Astrocyte (in vitro differentiated cells and primary cell): ENCODE measurements around a stretch of chr11.

GRCh38 chr11:18522221-18523375 is 4.1 kb downstream of the TSG101 start:
- PRO-cap, result no peak
- RRBS, 2 experiments, result no CpG with 5 or more reads among the region's 8 CpGs

- PRO-cap, result no peak
- RRBS, 2 experiments, result no CpG with 5 or more reads among the region's 22 CpGs
These were observed 16.8 kb upstream of the SPTY2D1 start for GRCh38 chr11:18650680-18651522.

GRCh38 chr11:18768399-18768817 is 23.2 kb downstream of the PTPN5 start:
- PRO-cap, result no peak
- RRBS, 2 experiments, result no CpG with 5 or more reads among the region's 4 CpGs

DNA sequence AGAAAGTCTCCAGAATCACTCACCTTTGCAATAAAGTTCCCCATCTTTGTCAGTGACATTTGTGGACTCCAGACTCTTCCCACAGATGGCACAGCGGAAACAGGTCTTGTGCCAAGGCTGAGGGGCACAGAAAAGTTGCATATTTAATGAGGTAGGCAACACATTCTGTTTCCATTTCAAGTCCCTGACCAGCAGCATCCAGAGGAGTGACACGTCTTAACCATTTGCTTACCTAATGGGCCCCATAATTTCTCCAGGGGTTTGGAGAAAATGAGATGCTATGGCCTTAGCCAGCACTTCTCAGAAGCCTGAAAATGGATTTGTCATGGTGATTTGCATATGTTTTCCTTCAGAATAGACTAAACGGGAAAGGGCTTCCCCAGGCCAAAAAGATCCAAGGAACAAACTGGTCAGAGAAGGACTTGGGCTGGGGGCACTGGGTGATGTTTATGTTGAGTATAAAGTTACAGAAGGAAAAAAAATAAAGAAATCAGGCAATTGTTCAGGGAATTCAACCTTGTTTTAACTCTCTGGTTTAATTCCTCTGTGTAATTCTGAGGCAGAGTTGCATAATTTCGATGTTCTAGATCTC is 16.8 kb downstream of the CSRP3 start:
- PRO-cap, result no peak
- RRBS, 2 experiments, result no CpG with 5 or more reads among the region's 4 CpGs

- PRO-cap, result no peak
- RRBS, 2 experiments, result no CpG with 5 or more reads among the region's 17 CpGs
These were observed 6.1 kb downstream of the E2F8 start for GRCh38 chr11:19234464-19235254.

DNA sequence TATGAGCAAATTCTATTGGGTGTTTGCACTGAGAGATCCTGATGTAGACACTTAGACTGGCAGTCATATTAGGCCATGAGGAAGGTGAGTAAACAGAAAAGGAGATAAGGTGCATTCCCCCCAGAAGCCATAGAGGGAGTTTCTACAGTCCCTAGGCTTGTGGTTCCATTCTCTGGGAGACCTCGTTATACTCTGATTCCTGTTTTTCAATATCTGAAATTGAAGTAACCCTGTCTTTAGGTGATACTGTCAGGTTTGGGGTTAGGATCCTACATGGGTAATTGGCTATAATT is 101.4 kb upstream of the E2F8 start:
- PRO-cap, result no peak
- RRBS, 2 experiments, result no CpG with 5 or more reads among the region's 1 CpG

DNA sequence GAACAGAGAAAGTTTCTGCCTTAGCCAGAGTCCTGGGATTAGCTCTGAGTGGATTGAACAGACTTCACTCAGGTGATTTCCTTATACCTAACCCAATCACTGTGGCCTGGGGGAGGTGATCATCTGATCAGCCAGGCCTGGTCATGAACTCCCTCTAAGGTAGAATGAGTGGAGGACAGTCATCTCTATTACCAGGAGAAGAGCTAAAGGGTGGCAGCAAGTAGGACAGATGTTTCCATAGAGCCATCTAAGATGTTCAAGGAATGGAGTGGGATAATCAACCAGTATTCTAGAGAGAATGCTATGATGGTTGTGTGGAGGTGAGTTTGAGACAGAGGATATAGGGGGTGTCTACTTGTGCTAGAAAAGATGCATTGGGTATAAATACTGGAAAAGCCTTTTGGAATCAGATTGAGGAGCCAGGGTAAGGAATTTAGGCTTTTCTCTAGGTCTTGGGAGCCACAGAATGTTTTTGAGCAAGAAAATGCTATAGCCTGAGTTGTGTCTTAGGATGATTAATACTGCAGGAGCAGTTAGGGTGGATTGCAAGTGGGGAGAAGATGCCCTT is 218.7 kb upstream of the E2F8 start:
- PRO-cap, result no peak

- PRO-cap, result no peak
- RRBS, 2 experiments, result no CpG with 5 or more reads among the region's 15 CpGs
These were observed 116.5 kb upstream of the NAV2 start for GRCh38 chr11:19595817-19596885.

- PRO-cap, result no peak
- RRBS, 2 experiments, result no CpG with 5 or more reads among the region's 13 CpGs
These were observed 32.4 kb upstream of the NAV2 start for GRCh38 chr11:19680117-19680840.

DNA sequence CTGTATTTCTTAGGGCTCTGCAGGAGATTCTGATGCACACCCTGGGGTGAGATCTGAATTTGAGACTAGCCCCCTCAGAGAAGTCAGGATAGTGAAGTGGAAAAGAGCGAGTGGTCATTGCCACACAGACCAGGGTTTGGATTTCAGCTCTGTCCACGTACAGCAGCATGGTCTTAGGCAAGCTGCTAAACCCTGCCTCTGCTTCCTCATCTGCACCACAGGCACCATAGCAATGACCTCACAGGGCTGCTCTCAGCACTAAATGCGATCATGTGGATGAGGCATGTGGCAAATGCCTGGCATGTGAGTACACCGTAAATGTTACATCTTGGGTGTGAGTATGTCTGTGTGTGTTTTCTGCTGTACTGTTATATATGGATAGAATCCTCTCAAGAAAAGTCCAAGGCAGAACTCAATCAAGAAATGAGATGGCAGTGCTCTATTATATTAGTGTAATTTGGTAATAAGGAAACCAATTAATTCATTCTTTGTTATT is 15.8 kb downstream of the NAV2 start:
- PRO-cap, result no peak
- RRBS, 2 experiments, result no CpG with 5 or more reads among the region's 4 CpGs

DNA sequence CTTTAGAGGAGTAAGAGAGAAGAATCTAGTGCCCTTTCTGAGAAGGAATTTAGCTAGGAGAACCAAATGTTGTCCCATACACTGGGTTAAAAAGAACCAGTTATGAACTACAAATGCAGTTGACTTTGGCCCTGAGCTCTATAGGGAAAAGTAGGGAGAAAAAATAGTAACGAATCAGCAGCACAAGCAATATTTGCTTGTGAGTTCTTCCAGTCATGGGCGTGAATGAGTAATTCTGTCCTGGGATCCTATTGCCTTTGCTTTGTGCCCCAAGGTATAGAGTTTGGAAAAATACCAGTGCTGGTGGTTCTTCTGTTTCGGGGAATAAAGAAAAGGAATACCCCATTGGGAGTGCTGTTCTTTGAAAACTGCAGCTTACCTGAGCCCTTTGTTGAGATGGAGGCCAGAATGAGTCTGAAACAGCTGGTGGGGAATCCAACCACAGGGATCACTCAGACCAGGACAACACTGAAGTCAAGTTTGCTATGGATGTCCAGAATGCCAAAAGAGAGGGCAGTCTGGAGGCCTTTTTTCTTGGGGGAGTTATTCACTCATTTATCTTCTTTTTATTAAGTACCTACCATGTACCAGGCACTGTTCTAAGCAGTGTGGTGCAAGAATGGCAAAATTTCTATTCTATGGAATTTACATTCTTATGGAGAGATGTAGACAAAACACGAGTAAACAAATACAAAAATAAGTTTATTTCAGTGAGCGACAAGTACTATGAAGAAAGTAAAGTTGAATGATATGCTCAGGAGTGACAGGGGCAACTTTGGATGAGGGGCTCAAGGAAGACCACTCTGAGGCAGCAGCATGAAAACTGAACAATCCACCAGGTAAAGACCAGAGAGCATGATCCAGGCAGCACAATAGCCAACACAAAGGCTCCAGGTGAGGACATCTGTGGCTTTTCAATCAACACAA is 48.3 kb downstream of the NAV2 start:
- PRO-cap, result no peak
- RRBS, 2 experiments, result no CpG with 5 or more reads among the region's 5 CpGs

- PRO-cap, result no peak
- RRBS, 2 experiments, result no CpG with 5 or more reads among the region's 13 CpGs
These were observed 133.0 kb downstream of the DBX1 start for GRCh38 chr11:20027111-20027827.

- PRO-cap, result no peak
- RRBS, 2 experiments, result no CpG with 5 or more reads among the region's 3 CpGs
These were observed 39.2 kb downstream of the DBX1 start for GRCh38 chr11:20120875-20121643.

GRCh38 chr11:20357282-20357724 is 6.2 kb upstream of the HTATIP2 start:
- PRO-cap, result no peak
- RRBS, 2 experiments, result no CpG with 5 or more reads among the region's 2 CpGs

DNA sequence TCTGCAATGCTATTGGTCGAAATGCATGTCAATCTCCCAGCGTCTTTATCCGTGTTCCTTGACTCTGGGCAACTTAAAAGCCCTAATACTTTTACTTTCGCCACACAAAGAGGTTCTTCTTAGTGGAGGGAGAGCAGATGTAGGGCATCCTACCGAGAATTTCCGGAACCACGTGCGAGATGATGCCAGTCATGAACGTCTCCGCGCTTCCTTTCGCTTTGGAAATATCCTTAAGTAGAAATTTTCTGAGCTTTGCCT is 206 bp upstream of the FANCF start:
- PRO-cap, result bidirectional peak, plus-strand start at position 103 of the sequence, minus-strand start outside the sequence
- RRBS, 2 experiments, result no CpG with 5 or more reads among the region's 12 CpGs

DNA sequence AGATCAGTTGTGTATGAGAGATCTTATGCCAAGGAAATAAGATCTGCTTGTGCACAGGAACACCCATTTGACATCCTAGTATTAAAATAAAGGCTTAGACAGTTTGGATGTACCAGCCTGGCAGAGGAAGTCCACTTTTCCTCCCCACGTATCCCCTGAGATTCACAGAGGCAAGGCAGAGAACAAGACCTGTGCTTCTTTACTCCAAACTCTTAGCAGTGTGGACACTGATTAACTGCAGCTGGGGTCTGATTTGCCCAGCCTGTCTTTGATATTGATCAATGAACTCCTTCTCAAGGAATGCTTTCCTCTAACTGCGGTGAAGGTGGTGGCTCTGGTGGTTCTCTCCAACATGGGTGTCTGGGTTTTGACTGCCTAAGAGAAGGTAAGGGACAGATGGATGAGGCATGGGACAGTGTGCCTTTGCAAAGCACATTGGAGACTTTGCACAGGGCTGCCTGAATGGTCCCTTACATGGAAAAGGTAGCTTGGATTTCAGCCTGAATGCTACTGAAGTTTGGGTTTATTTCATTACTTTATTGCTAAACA is 1.6 kb downstream of the GAS2 start:
- PRO-cap, result no peak
- RRBS, 2 experiments, result no CpG with 5 or more reads among the region's 2 CpGs

DNA sequence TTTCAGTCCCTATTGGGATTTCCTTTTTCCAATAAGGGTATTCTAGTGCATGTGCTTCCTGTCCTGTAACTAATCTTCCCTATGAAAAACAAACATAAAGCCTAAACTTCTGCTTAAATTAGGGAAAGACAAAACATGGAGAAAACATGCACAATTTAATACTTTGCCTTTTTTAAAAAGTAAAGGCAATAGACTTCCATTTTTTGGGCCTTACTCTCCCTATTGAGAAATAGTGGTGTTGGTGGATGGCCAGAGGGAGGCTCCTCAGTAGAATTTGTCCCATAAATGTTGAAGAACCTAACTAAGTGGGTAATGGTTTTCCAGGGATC is 152.1 kb downstream of the LUZP2 start:
- PRO-cap, result no peak

- PRO-cap, result no peak
- RRBS, 2 experiments, result no CpG with 5 or more reads among the region's 5 CpGs
These were observed 242.8 kb downstream of the LUZP2 start for GRCh38 chr11:24739643-24740064.

- PRO-cap, result no peak
- RRBS, 2 experiments, result no CpG with 5 or more reads among the region's 6 CpGs
These were observed 14.6 kb downstream of the BBOX1 start for GRCh38 chr11:27055109-27055707.

DNA sequence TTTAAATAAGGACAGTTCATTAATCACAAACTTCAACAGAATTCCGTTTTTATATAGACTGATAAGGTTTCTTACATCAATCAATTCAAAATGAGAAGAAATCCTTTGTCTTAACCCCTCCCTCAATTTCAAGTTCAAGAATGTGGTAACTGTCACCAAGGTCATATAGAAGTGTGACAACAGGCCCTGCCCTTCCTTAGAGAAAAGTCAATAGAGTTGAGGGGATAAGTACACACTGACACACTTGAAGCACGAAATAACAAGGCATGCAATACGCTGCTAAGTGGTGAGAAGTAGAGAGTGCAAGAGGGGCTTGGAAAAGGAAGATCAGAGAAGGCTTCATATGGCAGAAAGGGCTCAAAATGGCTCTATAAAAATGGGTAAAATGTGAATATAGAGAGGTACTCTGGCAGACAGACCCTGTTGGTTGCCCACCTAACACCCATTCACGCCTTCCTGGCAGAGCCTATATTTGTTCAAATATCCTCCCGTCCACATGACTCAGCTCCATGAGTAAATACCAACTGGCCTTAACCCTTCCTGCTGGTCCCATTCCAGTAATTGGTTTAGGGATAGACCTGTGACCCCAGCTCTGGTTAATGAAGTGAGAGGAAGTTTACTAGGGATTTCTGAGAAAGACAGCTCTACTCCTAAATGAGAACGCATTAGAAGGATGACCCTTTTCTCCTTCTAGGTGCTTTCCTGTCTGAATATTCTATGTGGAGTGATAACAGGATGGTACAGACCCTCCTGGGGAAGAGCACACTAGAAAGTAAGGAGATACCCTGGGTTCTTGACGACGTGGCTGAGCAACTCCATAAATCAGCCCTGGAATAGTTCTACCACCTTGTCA is 38.9 kb upstream of the CCDC34 start:
- PRO-cap, result no peak
- RRBS, 2 experiments, result no CpG with 5 or more reads among the region's 8 CpGs